M059J (cell line): Measurements from ENCODE around the genes CTAGE1 and RBBP8.

- RAMPAGE, long total RNA, result no peak
These were observed 217 bp upstream of the ABHD3 start for GRCh38 chr18:21704866-21705115.

GRCh38 chr18:21740272-21740680 lies 316 bp upstream of the MIB1 start:
- RAMPAGE, long total RNA, result no peak

- RAMPAGE, long total RNA, result no peak
These were observed 108.4 kb downstream of the MIB1 start for GRCh38 chr18:21848981-21849482.

DNA sequence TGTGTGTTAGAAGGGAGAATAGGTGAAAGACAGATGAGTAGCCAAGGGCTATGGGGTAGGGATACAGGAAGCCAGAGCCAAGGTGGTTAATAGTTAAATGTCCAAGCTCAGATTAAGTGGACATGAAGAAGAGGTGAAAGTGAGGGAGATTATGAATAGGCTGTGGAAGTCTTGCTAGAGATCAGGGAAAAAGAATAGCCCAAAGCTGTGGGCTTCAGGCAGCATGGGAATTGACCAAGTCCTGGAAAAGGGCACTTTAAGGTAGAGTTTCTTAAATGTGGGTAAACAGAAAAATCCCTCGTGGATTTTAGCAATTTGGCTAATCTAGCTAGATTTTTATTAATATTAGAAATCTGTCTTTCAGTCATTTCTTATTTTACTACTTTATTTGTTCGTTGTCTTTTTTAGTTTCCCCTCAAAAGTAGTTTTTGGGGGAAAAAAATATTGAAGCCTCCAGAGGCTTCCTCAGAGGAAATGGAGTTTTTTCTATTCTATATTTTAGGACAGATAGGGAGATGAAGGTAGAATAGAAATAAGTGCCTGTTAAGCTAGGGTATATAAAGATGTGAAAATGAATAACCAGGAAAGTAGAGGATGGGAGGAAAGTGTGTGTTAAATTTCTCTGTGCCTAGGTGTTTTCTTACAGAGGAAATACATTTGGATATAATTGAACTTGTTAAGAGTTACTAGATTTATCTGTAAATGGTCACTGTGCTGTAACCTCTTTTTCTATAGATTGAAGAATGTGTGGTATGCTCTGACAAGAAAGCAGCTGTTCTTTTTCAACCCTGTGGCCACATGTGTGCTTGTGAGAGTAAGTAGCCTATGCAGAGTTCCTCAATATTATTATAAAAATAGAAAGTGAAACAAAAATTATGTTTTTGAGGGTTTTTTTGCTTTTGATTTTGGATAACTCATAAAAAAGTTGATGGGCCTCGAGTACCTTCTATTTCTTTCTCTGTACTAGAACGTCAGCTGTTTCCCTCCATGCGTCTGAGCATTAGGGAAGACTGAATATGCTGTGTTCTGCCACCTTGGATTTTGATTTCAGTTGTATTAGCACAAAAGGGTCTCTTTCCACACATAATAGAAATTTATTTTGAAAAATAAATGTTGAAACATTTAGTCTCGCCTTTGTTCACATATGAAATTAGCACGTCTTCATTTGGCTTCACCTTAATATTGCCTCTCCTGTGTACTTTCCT lies 112.2 kb downstream of the MIB1 start:
- RAMPAGE, long total RNA, result no peak

DNA sequence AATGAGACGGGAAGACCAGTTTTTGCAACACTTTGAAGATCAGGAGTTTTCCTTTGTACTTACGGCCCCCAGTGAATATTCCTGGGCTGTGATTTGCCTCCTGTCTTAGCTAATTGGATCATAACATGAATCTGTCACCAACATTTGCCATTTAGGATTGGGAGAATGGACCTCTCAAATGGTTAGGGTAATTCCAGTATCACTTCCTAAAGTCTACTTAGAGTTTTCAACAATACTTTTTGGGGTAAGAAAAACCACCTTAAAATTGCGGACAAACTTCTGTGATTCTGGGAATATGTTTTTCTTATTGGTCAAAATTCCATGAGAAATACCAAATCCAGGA lies 136.7 kb upstream of the GATA6 start:
- RAMPAGE, long total RNA, result no peak

DNA sequence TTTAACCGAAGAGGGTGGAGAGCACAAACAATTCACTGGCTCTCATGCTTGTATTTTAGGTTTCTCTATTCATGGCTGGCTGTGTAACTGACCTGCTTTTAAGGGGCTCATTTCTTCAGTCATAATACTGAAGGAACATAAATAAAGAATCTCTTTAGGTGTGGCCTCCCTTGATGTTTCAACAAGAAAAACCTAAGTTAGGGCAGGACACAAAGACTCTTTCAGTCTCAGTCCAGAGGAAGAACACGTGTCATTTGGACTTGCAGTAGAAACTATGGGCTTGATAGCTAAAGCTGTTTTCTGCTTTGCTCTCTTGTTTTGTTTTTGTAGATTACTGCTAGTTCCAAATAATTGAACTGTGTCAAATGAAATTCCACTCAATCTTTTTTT lies 108.8 kb upstream of the GATA6 start:
- RAMPAGE, long total RNA, result no peak

- RAMPAGE, long total RNA, result no peak
These were observed 4.1 kb upstream of the GATA6 start for GRCh38 chr18:22165032-22166040.

- RAMPAGE, long total RNA, result no peak
These were observed 6.5 kb downstream of the GATA6 start for GRCh38 chr18:22175879-22176368.

DNA sequence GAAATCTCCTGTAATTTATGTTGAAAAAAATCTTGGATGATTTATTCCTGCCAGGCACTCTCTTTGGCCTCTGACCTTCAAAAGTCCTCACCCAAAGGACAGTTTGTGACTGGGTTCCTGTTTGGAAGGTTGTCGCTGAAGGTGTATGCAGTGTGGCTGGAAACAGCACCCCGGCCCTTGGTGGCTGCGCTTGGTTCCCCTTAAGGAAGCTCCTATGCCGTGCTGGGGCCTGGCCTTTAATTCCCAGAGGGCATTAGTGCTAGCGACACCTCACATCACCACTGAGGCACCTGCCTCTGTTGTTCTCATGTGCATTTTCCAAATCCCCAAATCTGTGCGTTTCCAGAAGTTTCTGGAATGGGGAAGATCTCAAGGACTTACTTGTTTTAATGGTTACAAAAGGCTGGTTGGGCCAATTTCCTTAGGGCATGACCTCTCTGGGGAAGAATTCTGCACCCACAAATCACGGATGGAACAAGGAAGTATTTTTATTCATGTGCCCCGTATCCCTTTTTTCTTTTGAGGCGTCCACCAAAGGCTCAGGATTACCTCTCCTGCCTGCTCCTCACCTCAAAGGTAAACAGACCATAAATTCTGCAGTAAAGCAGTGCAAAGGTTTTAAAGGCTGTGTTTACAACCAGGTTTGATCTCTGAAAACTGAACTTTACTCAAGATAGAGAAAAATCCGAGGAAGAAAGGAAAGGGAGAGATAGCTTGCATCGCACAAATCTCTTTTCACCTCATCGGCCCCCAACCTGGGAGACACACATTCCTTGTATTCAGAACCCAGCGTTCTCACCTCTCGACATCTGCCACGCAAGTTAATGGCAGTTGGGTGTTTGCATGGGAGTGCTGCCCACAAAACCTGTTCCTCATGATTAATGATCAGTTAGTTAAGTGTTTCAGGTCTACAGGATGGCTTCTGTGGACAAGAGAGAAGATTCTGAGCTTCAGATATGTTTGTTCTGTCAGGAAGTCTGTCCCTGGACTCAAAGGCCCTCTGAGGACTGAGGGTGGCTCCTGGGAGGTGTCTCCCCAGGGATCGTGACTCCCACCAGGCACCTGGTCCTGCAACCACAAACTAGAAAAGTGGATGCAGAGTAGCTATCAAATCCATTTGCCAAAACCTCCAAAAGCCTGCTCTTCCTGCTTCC lies 72.4 kb downstream of the GATA6 start:
- RAMPAGE, long total RNA, result no peak

- RAMPAGE, long total RNA, result no peak
These were observed 84.7 kb downstream of the GATA6 start for GRCh38 chr18:22254068-22254434.

- RAMPAGE, long total RNA, result no peak
These were observed at the start of gene CTAGE1 for GRCh38 chr18:22417604-22418071. CTAGE1 (minus strand) TSS chr18:22417915.

DNA sequence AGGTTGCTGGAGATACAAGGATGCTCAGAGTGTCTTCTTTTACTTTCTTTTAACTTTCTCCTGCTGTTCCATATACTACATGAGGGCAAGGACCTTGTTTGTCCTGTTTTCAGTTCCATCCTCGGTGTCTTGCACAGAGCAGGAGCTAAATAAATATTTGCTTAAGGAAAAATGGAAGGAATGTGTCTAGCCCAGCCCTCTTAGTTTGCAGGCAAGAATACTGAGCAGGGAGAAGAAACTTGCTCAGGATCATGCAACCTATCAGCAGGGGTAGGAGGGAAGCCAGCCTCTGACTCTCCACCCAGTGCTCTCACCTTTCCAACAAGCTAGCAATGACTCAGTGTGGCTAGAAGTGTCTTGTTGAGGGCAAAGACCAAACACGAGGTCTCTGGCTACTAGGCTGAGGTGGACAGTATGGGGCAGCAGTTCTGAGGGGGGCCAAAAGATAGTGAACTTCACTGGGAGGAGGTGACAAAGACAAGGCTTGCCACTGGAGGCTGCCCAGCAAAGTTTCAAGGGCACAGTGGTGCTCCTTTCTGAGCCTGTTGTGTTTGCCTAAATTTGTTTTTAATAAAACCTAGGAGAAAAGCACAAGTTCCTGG lies 48.9 kb upstream of the CTAGE1 start:
- RAMPAGE, long total RNA, result no peak

DNA sequence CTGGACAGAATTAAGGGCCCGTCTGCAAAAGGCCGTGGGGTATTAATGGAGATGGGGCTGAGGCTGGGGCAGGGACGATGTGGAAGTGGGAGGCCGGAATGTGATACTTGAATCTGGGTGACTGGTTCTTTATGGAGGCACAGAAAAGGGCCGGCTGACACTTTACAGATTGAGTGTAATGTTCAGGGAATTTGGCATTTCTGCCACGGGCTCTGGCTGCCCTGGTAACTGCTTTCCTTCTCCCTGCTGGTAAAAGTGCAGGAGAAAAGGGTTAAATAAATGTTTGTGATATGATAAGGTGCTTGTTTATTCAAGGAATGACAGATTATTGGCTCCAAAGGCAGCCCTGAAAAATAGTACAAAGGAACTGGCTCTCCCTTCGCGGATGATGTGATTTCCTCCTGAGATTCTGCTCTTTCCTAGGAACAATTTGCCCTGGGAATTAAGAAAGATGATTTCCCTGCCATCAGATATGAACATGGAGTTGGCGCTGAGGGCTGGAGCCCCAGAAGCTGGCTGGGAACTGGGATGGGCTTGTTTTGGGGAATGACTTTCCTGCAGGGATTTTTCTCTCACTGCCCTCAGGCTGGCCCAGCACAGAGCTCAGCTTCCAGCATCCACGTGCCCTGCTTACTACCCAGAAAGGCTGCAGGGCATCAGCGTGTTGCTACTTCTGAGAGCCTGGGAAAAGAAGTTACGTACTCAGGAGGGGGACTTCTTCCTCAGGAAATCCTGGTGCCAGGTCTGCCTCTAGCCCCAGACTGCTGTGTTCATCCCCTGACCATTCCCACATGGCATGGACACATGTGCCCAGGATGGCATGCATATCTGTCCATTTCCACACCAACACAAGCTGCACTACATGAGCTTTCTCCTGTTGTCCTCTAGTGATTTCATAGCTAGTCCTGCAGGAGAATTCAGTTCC lies 53.0 kb upstream of the CTAGE1 start:
- RAMPAGE, long total RNA, result no peak

GRCh38 chr18:22530011-22530373 lies 112.3 kb upstream of the CTAGE1 start:
- RAMPAGE, long total RNA, result no peak

GRCh38 chr18:22932845-22934180 lies at the start of gene RBBP8:
RBBP8 (plus strand) TSS chr18:22933328.
- RAMPAGE, long total RNA, result start-site peak on the plus strand at chr18:22933347-22933379, 60 and 18 reads in 2 replicates

DNA sequence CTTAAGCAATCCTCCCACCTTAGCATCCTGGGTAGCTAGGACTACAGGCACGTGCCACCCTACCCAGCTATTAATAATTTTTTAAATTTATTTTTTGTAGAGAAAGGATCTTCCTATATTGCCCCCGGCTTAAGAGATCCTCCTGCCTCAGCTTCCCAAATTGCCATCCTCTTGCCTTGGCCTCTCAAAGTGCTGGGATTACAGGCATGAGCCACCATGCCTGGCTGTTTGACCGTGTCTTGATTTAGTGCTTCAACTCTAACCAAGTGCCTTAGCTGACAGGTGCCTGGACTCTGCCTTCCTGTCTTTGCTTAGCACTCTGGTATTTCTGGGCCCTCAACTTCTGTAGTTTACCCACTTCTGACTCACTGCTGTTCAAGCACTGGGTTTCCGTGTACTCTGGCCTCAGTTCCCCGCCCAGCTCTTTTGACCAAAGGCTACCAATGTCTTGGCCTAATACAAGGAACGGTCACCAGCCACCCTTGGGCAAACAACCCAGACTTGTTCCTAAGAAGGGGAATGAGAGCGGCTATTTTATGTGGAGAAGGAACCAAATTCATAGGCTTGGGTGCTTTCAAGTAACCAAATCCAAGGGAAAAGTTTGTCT lies 35.7 kb upstream of the CABLES1 start:
- RAMPAGE, long total RNA, result no peak

DNA sequence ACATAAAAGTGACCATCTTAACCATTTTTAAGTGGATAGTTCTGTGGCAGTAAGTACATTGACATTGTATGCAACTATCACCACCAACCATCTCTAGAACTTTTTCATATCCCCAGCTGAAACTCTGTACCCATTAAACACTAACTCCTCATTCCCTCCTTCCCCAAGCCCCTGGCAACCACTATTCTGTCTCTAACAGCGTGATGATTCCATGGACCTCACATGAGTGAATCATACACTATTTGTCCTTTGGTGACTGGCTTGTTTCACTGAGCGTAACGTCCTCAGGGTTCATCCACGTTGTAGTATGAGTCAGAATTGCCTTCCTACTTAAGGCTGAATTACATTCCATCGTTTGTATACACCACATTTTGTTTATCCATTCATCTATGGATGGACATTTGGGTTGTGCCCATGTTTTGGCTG lies 19.7 kb upstream of the CABLES1 start:
- RAMPAGE, long total RNA, result no peak

- RAMPAGE, long total RNA, result no peak
These were observed 7.9 kb downstream of the CABLES1 start for GRCh38 chr18:23142995-23143872.

DNA sequence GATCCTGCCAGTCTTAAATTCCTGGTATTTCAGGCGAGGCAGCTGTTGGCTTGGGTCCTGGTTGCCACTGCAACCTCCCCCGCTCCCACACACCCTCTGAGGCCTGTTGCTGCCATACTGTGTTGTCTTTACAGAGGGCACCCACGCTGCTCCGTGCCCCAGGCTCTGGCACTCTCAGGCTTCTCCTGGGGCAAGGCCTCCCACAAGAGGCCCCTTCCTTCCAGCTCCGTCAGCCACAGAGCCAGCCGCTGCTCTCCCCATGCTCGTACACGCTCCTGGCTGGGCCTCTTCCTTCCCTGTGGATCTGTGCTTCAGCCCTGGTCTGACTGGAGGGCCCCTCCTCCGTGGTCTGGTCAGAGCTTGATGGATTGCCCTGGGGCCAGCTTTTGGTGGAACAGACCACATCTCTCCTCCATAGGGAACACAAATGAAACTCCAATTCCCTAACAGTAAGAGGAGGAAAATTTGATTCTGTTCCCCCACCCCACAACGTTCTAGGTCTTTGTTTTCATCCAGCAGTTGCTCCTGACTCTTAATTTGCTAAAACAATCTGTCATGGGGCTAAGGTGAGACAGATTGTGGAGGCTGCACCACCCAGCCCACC lies 8.7 kb downstream of the CABLES1 start:
- RAMPAGE, long total RNA, result no peak

DNA sequence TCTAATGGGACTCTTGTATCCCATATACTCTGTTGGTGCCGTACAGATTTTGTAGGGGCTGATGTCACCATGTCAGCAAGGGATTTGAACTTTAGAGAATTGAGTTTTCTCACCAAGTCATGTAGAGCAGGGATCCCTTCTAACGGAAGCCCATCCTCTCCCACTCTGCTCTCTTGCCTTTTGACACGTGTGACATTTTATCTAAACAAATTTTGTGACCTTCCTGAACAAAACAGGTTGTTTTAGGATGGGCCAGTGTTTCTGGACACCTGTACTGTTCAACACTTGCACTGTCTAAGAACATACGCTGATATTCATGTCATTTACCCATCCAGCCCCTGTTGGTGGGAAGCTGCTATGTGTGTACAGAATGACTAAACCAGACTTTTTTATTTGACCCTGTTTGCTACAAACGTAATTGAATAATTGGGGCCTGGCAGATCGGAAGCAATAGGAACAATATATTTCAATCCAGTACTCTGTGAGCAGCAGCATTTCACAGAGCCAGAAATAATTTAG lies 19.4 kb downstream of the CABLES1 start:
- RAMPAGE, long total RNA, result no peak